SJCRH30 (cell line): ENCODE data around the gene HMG20B.

DNA sequence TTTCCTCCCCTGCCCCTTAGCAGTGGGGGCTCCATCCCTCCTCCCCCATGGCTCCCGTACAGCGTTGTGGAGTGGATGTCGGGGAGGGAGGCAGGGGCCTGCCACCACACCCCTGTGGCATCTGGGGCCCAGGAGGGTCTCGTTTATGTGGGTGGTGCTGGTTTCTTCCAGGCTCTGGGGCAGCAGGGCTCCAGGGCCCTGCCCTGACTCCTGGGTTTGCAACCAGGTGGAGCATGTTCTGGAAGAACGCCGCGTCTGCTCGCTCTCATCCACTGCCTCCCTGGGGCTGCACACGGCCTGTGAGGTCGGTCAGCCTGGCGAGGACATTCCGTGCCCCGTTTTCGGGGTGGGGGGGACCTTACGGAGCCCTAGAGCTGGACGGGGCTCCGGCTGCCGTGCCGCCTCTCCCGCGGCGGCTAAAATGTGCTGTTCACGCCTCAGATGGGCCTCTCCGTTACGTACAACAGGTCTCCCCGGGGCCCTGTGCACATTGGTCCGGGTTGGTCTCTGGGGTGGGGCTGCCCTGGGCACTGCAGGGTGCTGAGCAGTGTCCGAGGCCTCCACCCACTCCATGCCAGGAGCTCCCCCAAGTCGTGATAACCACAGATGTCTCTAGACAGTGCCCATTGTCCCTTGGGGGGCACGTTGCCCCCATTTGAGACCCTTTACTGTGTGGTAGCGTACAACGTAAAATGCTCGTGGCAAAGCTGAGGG is 3.3 kb downstream of the GNA11 start:
- RAMPAGE, long total RNA = no peak

GRCh38 chr19:3107789-3108310 is 13.7 kb downstream of the GNA11 start:
- RAMPAGE, long total RNA = no peak

DNA sequence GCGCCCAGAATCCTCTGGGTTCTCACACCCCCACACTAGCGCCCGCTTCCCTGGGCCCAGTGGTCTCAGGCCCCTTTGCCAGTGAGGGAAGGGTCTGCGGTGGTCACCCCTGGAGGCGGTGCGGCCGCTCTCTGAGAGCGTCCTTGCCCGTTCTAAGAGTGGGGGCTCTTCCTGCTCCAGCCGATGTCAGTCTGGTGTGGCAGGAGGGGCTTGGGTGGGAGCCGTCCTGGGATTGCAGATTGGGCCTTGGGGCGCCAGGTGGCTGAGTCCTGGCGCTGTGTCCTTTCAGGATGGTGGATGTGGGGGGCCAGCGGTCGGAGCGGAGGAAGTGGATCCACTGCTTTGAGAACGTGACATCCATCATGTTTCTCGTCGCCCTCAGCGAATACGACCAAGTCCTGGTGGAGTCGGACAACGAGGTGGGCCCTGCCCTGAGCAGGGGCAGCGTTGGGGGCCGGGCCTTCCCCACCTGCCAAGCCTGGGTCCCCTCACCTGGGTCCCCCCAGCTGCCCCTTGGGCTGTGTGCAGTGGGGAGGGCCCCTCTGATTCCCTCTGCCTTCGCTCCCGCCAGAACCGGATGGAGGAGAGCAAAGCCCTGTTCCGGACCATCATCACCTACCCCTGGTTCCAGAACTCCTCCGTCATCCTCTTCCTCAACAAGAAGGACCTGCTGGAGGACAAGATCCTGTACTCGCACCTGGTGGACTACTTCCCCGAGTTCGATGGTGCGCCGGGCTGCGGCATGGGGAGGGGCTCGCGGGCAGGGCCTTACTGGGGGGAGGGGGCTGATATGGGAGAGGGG is 17.0 kb upstream of the GNA15 start:
- RAMPAGE, long total RNA = no peak

DNA sequence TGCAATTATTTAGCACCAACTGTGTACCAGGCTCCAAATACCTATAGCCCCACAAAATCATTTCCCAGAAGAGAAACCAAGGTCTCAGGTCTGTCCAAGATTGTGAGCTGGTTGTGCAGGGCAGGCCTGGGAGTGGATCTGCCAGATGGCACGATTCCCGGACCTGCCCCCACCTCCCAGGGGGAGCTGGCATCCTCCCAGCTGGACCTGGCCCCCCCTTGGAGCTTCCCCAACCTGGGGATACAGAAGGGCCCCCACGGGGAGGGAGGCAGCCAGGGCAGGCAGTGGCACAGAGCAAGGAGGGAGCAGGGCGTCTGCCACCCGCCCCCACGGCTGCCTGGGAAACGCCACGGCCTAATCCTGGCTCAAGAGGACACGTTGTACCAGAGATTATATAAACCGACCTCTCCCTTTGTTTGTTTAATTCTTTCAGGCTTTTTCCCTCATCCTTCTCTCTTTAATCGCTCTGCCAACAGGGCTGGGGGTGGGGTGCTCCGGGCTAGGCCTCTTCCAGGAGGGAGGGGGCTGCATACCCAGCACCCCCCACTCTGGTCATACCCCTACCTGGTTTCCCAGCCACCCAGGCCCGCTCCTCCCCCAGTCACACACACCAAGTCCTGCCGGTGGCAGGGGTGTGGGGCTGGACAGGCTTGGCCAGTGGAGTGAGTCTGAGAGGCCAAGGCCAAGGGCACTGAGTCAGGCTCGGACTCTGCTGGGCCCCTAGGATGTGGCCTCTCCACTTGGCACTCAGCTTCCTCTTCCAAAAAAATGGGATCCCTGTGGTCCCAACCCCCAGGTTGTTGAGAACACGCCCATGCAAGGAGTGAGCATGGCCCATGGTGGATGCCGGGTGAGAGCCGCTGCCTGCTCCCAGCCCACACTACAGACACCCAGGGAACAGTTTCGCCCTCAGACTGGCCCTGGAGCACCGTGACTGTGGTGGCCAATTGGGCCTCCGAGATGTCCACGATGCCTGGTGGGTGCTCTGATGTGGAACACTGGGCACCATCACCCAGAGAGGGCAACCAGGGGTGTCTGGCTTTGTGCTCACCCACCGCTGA is 29.5 kb upstream of the NFIC start:
- RAMPAGE, long total RNA = no peak

DNA sequence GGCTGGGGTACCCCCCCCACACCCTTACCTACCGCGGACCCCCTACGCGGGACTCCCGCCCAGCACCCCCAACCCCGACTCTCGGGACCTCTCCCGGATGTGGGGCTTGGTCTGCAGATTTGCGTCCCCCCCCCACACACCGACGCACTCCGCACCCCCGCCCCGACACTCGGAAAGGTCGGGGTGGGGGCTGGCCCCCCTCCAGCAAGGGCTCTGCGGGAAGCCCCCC is 366 bp downstream of the NFIC start:
- RAMPAGE, long total RNA = no peak

DNA sequence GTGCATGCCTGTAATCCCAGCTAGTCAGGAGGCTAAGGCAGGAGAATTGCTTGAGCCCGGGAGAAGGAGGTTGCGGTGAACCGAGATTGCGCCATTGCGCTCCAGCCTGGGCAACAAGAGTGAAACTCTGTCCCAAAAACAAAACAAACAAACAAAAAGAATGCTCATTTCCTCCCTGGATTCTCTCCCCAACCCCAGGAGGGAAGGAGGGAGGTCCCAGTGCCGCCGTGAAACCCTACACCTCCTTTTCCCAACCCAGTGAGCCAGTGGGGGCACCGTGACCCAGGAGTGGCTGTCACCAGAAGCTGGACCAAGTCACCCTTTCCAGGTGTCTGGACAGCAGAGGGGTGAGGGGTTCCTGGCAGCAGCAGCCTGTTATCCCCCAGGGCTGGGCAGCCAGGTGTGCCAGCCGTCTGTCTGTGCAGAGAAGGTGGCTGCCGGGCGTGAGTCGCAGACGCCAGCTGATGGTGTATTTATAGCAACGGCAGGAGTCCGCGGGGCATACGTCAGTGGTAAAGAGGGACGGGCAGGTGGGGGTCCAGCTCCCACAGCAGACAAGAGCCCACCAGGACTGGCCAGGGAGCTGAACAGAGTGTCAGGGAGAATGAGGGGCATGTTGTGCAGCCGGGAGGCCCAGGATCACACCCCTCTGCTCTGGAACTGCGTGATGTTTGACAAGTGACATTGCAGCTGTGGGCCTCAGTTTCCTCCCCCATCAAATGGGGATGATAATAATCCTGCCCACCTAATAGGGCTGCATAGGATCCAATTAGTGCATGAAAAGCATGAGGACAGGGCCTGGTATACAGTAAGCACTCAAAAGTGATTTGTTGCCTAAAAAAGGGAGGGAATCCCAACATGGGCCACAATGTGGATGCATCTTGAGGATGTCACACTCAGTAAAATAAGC is 23.7 kb downstream of the NFIC start:
- RAMPAGE, long total RNA = no peak

DNA sequence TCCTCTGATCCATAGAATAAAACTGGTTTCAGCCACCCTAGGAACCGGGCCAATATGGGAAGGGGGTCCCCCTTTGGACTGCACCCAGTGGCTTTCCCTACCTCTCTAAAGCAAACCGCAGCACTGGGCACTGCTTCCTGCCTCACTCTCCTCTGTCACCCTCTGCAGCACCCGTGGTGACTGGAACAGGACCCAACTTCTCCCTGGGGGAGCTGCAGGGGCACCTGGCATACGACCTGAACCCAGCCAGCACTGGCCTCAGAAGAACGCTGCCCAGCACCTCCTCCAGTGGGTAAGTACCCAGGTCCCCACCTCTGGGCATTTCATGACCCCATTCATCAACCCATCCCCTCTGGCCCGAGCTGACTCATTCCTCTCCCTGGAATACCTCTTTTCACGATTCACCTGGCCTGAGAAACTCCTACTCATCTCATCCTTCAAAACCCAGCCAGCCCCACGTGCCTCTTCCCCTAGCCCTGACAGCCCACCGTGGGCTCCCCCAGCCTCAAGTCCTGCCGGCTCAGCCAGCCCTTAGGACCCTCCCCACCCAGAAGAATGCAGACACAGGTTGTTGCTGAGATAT is 46.1 kb downstream of the SMIM24 start:
- RAMPAGE, long total RNA = no peak

DNA sequence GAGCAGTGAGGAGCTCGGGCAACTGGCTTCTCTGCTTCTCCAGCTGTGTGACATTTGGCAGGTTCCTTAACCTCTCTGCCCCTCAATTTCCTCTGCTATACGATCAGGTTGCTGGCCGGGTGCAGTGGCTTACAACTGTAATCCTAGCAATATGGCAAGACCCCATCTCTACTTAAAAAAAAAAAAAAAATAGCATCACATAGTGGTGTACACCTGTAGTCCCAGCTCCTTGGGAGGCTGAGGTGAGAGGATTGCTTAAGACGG is 41.4 kb downstream of the SMIM24 start:
- RAMPAGE, long total RNA = no peak

DNA sequence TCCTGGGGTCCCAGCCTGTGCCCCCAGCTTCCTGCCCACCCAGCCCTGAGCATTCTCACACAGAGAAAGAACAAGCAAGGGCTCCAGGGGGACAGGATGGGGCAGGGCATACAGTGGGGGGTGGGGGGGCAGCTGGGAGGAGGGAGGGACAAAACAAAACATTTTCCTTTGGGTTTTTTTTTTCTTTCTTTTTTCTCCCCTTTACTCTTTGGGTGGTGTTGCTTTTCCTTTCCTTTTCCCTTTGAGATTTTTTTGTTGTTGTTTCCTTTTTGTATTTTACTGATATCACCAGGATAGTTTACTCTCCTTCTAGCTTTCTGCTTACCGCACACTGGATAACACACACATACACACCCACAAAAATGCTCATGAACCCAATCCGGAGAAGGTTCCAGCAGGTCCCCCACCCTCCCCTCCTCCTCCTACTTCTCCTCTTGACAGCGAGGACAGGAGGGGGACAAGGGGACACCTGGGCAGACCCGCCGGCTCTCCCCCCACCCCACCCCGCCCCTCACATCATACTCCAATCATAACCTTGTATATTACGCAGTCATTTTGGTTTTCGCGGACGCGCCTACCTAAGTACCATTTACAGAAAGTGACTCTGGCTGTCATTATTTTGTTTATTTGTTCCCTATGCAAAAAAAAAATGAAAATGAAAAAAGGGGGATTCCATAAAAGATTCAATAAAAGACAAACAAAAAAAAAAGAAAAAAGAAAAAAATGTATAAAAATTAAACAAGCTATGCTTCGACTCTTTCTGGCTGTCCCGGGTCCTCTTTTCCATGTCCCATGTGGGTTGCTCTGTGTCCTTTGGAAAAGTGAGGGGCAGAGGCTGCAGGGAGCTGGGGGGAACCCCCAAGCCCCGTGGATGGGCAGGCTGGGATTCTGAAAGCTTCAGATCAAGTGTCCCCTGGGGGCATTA is 11.6 kb downstream of the SMIM24 start:
- RAMPAGE, long total RNA = no peak

DNA sequence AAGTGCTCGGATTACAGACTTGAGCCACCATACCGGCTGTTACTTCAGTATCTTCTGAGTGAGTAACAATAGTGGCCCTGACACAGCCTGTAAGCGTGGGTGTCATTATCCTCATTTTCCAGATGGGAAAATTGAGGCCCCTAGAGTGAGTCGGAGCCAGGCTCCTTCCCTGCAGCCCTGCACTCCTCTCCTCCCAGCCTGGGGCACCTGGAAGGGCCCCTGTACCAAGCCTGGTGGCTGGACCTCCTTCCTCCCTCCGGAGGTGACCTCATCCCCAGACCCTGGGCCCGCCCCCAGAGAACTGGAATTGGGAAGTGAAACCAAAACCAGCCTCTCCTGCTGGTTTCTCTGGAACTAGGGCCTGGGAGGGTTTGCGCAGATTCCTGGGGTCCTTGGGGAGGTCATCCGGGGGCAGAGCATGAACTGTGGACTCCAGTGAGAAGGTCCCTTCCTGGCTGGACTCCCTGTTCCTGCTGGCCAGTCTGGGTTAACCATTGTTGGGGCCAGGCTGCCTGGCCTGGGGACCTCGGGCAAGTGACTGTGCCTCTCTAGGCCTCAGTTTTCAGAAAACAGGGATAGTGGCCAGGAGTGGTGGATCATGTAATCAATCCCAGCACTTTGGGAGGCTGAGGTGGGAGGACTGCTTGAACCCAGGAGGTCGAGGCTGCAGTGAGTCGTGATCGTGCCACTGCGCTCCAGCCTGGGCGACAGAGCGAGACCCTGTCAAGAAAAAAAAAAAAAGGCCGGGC is 4.5 kb downstream of the MFSD12 start:
- RAMPAGE, long total RNA = no peak

GRCh38 chr19:3554269-3554938 is 3.0 kb downstream of the MFSD12 start:
- RAMPAGE, long total RNA = no peak

- RAMPAGE, long total RNA = no peak
Measured at GRCh38 chr19:3572353-3573450, at the start of gene HMG20B. HMG20B (plus strand) TSS chr19:3572944.

DNA sequence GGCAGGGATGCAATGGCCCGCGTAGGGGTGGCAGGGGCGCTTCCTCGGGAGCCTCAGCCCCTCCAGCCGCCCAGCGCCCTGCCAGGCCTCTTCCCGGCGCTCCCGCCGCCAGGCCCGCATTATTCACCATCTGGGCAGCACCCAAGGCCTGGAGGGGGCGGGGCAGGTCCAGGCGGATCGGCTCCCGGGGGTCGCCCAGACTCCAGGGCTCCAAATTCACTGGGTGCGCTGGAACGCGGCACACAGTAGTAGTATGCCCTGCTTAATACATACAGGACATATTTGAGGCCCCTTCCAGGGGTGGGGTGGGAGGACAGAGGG is 320 bp upstream of the TBXA2R start:
- RAMPAGE, long total RNA = no peak

DNA sequence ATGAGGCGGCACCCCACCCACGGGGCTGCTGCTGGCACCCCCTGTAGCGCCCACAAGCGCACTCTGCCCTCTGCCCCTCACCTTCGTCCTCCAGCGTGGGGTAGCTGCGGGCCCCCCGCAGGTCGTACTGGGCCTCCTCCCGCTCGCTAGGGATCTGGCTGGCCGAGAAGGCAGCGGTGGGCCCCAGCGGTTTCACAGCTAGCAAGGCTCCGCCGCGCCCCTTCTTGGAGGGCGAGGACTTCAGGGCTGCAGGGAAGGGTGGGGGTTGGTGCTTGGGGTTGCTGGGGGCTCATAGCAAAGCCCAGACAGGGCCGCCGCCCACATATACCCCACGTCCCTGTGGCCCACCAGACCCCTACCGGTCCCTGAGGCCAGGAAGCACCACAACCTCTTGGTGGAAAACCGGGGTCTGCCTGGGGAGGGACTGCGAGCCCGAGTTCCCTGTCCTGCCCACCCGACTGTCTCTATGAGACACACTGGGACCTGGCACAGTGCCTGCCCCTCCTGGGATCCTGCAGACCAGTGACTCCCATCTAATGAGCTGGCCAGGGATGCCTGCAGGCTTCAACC is 17.5 kb upstream of the CACTIN start:
- RAMPAGE, long total RNA = no peak

- RAMPAGE, long total RNA = no peak
Measured at GRCh38 chr19:3757633-3758067, 3.8 kb downstream of the APBA3 start.

DNA sequence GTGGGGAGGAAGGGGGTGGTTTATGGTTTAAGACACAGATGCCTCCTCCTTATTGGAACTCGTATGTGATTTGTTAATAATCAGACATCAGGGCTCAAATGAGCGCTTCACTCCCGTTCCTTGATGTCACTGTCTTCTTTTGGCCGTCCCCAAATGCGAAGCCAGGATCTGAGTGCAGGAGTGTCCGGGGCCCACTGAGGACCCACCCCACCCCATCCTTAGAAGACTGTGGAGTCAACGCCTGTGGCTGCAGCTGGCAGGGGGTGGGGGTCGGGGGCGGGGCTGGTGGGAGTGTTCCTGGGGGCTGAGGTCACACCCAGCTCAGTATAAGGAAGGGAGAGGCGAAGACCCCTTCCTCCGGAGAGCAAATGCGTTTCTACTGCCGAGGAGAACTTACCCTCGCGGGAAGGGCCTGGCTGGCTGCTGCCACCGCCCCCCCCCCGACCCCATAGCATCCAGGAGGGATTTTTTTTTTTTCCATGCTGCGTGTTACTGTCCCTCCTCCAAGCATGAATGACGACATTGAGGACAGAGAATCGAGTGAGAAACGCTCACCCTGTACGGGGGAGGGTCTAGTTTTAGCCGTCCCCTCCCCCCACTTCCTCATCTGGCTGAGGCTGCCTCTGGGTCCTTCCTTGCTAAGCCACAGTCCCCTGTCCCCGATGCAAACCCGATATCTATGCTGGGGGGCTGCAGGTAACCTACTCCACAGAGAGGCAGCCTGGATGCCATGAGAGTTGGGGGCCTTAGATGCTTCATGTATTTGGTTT is 1.1 kb downstream of the ATCAY start:
- RAMPAGE, long total RNA = no peak

DNA sequence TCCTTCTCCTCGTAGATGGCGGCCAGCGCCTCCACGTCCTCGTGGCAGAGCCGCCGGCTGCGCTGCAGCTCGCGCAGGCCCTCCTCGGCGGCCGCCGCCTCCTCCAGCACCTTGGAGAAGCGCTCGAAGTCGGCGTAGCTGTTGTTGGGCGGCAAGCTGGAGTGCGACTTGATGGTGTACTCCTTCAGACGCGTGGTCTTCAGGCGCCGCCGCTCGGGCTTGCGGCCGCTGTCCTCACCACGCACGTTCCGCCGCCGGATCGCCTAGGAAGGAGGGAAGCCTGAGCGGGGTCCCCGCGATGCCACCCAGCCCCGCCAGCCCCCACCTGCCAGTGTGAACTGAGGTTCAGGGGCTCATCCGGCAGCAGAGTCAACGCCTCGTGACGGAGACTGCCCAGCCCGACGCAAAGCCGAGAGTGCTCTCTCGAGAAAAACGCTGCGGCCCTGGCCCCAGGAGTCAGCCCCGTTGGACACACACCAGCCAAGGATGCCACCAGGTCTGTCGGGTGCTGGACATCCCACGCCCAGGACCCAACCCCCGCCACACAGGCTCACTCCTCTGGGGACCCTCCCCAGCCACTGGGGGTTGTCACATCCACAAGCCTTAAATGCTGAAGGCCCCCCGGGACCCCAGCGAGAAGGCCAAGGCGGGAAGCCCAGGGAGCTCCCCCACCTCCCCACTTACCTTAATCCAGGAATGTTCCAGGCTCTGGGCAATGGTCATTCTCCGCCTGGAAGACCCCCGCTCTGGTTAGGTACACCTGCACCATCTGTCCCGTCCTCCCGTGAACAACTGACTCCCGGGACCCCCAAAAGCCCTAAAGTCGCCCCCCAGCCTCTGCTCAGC is 11.3 kb downstream of the DAPK3 start:
- RAMPAGE, long total RNA = no peak

- RAMPAGE, long total RNA = no peak
Measured at GRCh38 chr19:3969357-3970245, 1.3 kb downstream of the DAPK3 start.

DNA sequence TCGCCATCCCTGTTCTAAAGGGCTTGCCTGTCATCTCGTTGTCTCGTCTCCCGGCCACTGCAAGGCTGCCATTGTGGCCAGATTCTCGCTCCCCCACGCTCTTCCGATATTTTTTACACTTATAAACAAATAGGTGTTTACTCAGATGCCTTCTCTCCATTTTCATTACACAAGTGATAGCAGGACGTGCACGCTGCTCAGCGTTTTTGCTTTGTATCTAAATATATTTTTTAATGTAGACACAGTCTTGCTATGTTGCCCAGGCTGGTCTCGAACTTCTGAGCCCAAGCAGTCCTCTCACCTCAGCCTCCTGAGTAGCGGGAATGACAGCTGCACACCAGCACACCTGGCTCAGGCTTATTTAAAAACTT is 12.9 kb downstream of the PIAS4 start:
- RAMPAGE, long total RNA = no peak

DNA sequence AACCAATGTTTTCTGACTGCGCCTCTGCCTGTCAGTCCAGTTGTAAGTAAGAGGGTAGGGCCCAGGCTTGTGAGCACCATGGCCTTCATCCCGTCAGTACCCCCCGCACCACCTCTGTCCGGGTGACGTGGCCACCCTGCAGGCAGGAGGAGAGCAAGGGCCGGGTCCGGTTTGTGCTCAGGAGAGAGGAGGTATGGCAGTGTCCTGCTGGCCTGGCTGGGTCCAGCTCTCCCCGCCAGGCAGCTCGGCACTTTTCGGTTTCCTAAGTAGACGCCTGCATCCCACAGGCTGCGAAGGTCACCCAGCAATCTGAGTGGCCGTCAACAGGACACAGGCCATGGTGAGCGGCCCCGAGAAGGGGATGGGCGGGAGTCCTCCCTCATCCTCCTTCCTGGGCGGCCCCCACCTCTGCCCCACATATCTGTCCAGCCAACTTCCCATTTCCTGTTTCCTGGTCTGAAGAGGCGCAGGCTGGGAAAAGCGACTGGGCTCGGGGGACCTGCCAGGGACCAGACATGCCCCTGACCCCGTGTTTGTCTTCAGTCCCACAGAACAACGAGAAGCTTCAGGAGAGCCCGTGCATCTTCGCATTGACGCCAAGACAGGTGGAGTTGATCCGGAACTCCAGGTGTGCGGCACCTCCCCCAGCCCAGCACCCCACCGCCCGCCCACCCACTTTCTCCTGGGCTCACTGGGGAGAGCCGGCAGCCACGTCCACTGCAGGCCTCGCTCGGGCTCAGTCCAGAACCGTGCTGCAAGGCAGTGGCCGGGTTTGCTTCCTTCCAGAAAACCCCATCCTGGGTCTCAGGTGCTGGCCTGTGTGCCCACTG is 16.2 kb downstream of the PIAS4 start:
- RAMPAGE, long total RNA = no peak